Fibroblast of the aortic adventitia (primary cell): Measurements from ENCODE around the genes SDF4, ACAP3 and AURKAIP1.

DNA sequence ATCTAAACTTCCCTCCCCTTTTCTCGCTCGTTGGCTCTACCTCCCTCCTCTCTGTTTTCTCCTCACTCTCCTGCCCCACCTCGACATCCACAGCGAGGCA is 97.1 kb upstream of the SAMD11 start:
- CAGE, long polyA plus RNA, result no peak

DNA sequence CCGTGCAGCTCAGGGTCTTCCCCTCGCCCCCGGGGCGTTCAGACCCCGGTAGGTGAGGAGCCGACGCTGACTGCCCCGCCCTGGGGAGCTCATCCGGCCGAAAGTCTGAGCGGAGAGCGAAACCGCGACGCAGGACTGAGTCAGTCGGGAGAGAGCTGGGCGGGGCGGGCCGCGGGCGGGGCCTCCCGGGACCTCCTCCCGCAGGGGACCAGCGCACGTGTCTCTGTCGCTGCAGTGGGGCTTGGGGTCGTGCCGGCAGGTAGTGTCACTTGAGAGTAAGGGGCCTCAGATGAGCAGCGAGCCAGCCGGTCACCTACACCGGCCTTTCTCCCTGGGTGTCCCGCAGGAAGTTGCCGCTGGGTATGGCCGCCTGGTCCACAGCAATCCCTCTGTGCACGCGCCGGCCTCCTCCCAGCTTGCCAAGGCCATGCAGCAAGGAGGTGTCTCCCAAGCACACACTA is 620 bp downstream of the PLEKHN1 start:
- CAGE, long polyA plus RNA, result no peak

GRCh38 chr1:1013763-1014956 is 863 bp downstream of the ISG15 start:
- CAGE, long polyA plus RNA, result no peak

GRCh38 chr1:1054946-1055966 is 18.9 kb downstream of the RNF223 start:
- CAGE, long polyA plus RNA, result no peak

DNA sequence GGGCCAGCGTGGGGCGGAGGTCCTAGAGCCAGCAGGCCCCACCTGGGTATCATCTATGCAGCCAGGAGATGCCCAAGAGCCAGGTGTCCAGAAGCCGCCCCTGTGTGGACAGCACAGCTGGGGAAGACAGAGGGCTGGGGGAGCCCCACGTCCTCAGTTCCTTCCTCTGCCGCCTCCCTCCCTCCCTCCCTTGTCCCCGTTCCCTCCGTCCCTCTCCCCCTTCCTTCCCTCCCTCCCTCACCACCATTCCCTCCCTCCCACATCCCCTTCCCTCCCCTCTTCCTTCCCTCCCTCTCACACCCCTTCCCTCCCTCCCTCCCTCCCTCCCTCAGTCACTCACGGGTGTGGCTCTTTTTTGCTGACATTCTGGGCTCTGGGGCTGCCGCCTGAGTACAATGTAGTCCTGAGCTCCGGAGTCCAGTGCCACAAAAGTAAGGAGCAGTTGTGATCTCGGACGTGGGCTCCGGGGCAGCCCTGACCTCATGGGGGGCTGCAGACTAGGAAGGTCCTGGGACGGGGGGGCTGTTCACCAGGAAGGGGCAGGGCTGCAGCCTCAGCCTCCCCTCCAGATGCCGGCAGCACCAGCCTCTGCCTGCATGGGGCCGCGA is 12.1 kb downstream of the RNF223 start:
- CAGE, long polyA plus RNA, result no peak

GRCh38 chr1:1216330-1217517 is 2.8 kb upstream of the TNFRSF4 start:
- CAGE, long polyA plus RNA, result no peak

DNA sequence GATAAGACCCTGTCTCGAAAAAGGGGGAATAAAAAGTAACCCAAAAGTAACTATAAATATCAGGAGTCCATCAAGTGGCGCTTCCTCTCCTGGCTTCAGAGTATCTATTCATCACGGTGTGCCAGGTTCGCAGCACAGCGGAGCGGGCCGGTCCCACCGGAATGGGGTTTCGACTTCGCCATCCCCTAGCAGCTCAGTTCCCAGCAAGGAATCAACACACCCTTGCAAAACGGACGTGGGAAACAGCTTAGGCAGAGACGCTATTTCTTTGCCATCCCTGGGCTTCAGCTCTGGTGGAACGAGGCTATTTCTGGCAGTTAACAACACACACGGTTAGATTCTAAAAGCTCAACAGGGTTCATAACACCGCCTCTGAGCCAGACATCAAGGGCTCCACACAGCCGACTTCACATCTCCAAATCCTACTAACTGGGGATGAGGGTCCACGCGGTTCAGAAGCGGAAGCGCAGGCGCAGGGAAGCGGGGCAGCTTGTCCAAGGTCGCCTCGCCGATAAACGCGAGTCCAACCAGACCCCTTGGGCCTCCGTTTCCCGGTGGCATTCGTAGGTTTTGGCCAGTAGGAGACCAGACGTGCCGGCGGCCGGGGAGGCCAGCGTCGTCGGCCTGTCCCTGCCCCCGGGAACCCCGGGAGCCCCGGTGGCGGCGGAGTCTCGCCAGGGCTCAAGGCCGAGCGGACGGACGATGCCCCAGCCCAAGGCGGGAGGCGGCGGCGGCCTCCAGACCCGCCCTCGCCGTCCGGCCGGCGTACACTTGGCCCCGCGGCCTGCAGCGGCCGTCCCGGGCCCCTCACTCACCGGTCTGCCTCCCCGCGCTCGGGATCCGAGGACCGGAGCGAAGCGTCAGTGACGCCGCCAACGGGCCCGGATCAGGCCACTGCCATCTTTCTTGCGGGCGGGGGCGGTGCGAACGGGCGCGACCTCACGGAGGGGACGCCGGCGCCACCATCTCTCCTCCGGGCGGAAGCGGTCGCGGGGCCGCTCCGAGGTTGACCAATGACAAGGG is at the start of gene SDF4:
SDF4 (minus strand) TSS at position 925 of the 1,023 bp plus-strand sequence.
- CAGE, long polyA plus RNA, result no peak

DNA sequence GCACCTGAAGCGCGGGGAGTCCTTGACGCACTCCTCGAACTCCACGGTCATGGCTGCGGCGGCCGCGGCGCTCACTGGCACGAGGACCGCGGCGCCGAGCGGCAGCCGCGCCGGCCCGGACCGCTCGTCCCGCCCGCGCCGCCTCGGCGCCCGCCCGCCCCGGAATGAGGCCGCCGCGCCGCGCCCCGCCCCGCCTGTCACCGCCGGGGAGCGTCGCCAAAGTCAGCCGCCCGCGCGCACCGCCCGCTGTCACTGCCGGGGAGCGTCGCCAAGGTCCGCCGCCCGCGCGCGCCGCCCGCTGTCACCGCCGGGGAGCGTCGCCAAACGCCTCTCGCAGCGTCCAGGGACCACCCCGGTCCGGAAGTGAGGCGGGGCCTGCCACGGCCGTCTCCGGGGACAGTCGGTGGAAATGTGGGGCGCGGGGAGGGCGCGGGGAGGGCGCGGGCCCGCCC is at the start of gene ACAP3:
ACAP3 (minus strand) TSS at position 166 of the 452 bp plus-strand sequence.
- CAGE, long polyA plus RNA, result no peak

DNA sequence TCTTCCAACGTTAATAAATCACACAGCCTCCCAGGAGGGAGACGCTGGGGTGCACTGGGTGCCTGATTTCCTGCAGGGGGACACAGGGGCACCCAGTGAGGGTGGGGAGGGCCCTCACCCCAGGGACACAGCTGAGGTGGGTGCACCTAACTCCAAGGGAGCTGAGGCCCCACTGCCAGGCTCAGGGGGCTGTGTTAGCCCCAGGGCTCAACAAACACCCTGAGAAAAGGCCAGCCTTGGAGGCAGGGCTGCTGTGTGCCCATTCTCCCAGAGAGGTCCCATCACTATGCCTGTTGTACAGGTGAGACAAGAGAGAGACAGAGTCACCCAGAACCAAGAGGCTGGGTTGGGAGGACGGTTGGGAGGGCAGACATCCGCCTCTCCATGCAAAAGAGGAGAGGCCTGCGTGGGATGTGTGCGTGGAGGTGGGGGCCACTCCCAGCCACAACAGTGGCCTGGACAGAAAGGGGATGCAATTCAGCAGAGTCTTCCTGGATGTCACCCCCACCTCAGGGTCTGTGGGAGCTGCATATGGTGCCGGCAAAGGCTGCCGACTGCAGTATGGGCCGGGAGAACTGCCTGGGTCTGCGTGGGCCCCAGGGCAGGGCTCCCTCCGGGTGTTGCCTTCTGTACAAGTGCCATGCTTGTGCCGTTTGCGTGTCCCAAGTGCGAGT is 2.1 kb upstream of the TAS1R3 start:
- CAGE, long polyA plus RNA, result no peak

- CAGE, long polyA plus RNA, result no peak
Observed at GRCh38 chr1:1347547-1348380, 1.5 kb downstream of the DVL1 start.

- CAGE, long polyA plus RNA, result no peak
Observed at GRCh38 chr1:1359224-1360325, 1.2 kb upstream of the MXRA8 start.

- CAGE, long polyA plus RNA, result no peak
Observed at GRCh38 chr1:1370724-1371935, 3.9 kb downstream of the AURKAIP1 start.

- CAGE, long polyA plus RNA, result no peak
Observed at GRCh38 chr1:1375051-1375796, at the start of gene AURKAIP1. TSS of gene AURKAIP1 (minus strand) at chr1:1375207.

GRCh38 chr1:1397759-1399037 is 937 bp downstream of the CCNL2 start:
- CAGE, long polyA plus RNA, result no peak

DNA sequence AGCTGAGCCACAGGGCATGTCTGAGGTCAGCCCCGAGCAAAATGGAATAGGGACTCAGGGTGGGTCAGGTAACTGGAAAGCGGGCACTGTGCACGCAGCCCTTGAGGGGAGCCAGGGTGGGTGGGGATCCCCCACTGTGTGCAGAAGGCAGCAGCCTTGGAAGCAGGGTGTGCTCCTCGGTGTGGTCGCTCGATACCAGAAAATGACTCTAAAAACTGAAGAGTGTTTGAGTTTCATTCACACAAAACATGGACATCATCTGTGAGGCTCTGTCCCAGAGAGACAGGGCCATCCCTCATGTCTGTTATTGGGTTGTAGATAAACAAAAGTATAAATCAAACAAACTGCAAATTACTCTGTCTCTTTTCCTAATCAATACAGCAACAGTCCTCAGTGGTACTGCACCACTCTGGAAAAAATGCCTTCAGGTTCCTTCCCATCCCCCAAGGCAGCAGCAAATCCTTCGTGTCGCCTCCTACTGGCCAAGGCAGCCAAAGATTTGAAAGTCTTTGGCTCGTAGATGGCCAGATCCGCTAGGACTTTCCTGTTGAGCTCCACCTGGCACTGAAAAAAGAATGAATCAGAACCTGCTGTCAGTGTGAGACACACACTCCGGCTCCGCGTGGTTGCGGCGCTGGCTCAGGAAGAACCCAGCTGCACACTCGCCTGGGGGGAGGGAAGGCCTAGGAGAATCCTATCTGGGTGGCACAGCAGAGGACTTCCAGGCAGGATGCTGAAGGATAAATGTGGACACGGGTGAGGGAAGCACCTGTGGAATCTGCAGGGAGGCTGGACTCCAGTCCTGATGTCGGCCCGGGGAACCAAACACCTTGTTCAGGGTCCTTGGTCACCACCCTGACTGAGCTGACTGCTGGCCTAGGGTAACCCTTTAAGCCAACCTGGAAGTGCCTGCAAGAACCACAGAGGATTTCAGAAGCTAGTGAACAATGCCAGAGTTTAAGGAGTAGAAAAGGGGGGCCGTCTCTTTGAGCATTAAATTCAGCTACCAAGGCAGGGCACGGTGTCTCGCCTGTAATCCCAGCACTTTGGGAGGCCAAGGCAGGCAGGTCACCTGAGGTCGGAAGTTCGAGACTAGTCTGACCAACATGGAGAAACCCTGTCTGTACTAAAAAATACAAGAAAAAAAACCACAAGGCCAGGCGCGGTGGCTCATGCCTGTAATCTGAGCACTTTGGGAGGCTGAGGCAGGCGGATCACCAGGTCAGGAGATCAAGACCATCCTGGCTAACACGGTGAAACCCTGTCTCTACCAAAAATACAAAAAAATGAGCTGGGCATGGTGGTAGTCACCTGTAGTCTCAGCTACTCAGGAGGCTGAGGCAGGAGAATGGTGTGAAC is 3.0 kb upstream of the CCNL2 start:
- CAGE, long polyA plus RNA, result no peak

DNA sequence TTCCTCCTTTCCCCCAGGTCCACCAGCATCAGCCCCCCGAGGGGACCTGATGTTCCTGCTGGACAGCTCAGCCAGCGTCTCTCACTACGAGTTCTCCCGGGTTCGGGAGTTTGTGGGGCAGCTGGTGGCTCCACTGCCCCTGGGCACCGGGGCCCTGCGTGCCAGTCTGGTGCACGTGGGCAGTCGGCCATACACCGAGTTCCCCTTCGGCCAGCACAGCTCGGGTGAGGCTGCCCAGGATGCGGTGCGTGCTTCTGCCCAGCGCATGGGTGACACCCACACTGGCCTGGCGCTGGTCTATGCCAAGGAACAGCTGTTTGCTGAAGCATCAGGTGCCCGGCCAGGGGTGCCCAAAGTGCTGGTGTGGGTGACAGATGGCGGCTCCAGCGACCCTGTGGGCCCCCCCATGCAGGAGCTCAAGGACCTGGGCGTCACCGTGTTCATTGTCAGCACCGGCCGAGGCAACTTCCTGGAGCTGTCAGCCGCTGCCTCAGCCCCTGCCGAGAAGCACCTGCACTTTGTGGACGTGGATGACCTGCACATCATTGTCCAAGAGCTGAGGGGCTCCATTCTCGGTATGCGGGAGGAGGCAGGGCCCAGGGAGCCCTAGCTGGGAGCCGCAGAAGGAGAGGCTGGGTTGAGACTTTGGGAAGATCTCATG is 1.6 kb downstream of the VWA1 start:
- CAGE, long polyA plus RNA, result no peak

GRCh38 chr1:1438015-1438624 is 2.6 kb downstream of the VWA1 start:
- CAGE, long polyA plus RNA, result no peak

DNA sequence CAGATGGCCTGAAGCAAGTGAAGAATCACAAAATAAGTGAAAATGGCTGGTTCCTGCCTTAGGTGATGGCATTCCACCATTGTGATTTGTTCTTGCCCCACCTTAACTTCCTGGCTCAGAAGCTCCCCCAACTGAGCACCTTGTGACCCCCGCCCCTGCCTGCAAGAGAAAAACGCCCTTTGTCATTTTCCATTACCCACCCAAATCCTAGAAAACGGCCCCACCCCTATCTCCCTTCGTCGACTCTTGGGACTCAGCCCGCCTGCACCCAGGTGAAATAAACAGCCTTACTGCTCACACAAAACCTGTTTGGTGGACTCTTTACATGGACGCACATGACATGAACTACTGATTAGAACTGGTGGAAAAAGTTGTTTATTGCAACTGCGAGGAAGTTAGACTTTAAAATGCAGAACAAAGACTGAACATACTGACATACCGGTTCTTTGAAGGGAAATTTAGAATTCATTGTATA is 632 bp upstream of the ATAD3B start:
- CAGE, long polyA plus RNA, result no peak

GRCh38 chr1:1508846-1509079 is 3.2 kb upstream of the ATAD3A start:
- CAGE, long polyA plus RNA, result no peak

DNA sequence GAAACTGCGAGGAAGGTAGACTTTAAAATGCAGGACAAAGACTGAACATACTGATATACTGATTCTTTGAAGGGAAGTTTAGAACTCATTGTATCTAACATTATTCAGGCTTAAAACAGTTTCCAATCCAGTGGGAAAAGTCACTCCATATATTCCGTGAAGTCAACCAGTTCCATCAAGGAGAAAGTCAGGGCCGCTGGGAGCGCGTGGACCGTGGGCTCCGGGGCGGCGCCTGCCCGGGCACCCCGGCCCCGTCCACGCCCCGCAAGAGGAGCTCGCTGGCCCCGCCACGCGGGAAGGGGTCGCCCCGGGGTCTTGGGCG is 696 bp upstream of the ATAD3A start:
- CAGE, long polyA plus RNA, result no peak